Left ventricle myocardium (tissue), 1 donor: ENCODE results near the gene PPARD.

- PRO-cap = no peak
These were observed 99.1 kb downstream of the TCP11 start for GRCh38 chr6:35042015-35042454.

DNA sequence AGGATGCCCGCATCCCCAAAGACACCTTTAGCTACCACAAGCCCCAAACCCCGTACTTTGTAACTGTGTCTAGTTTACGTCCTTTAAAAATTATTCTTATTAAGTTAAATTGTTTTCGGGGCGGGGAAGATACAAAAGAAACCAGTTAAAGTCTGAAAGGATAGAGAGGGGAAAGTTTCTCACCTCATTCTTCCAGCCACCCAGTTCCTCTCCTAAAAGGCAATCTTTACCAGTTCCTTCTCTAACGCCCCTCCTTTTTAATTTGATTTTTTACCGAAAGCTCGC, 1.1 kb upstream of the ZNF76 start:
- PRO-cap = no peak

DNA sequence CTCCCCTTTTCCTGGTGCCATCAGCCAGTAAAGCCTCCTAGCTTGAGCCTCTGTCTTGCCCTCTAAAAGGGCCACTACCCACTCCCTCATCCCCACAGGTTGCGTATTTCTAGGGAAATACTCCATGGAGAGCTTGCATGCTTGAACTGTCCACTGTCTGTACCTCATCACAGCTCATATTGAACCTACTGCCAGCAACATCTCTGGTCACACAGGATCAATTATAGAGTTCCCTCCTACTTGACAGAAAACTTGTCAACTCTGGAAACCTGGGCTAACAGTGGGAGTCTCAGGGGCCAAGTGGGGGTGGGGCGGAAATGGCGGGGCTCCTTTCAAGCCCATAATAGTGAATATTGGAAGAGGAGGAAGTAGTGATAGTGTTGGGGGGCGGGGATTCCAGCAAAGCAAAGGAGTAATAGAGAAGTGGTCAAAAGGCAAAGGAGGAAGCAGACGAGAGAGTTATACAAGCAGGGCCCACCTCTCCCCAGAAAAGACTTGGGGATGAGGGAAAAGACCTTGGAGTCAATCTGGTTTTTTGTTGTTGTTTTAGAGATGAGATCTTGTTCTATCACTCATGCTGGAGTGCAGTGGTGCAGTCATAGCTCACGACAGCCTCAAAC, 2.0 kb downstream of the DEF6 start:
- PRO-cap = no peak

DNA sequence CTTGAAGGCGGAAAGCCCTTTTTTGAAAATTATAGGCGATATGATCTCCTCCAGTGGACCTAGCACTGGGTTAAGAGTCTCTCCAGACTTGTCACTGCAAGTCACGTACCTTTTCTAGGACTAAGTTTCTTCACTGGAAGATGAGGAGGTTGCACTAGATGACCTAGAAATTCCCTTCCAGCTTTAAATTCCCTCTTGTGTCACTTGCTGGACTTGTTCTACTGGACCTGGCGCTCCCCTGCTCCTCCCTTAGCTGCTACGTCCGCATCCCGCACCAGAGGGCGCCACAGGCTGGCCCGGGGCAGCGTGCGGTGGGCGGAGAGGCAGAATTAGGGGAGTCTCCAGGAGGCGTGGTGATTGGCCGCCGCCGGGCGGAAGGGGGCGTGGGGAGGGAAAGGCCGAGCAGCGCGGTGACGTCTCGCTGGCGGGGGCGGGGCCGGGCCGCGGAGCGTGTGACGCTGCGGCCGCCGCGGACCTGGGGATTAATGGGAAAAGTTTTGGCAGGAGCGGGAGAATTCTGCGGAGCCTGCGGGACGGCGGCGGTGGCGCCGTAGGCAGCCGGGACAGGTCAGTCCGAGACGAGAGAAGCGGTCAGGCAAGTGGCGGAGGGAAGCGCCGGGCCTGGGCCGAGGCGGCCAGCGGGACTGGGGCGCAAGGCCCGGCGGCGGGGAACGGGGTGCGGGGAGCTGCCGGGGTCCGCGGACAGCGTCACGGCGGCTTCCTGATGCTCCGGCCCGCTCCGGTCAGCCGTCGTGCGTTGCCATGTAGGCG, at the start of gene PPARD:
Gene PPARD (plus strand): TSS at position 444 of the 771 bp plus-strand sequence.
- PRO-cap = unidirectional peak, plus-strand start at position 512 of the sequence

DNA sequence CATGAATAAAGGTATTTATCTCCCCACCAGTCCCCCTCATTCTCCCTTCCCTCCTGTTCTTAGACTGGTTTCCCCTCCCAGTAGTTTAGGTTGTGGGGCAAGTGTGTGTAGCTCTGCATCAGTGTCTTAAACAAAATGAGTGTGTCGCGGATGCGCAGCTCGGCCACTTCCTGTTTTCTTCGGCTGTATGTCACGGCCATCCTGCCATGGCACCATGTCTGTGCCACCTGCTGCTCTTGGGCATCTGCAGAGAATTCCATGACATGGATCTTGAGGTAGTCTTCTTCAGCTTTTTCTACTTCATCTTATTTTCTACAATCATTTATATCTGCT, 51.7 kb downstream of the PPARD start:
- PRO-cap = no peak

DNA sequence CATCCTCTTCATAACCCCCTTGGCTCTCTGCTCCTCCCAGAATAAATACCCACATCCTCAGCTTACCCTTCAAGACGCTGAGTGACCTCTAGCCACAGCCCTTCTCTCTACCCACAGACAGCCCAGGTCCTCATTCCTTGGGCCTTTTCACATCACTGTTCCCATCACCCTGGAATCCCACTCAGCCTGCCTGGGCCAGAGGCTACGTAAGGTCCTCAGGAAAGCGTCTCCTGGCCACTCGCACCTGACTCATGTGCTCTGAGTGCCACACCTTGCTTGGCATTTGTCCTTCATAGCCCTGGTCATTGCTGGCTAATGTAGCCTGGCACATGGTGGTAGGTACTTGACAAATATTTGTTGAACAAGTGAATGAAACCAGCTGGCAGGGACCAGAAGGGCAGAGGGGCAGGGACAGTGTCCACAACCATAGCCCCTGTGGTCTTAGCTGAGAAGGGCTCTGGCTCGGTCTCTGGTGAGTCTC, 50.7 kb upstream of the FANCE start:
- PRO-cap = no peak

DNA sequence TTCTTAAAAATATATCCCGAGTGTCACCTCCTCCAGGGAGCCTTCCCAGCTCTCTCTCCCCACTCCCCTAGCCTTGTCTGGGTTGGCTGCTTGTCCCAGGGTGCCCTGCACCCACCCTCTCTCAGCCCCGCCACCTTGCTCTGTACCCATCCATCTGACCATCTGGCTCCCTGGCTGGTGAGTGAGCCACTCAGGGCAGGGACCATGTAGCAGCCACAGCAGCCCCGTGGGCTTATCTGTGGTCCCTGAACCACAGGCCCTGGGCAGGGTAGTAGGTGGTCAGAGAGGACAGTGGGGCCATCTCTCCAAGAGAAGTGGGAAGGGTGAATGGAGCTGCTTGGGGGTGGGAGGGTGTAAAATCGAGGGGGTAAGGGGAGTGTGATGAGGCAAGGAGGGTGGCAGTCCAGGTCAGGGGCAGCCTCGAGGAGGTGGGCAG, 12.8 kb downstream of the TEAD3 start:
- PRO-cap = no peak

GRCh38 chr6:35485978-35487007, 10.6 kb downstream of the TEAD3 start:
- PRO-cap = unidirectional peak, minus-strand start at chr6:35486541

DNA sequence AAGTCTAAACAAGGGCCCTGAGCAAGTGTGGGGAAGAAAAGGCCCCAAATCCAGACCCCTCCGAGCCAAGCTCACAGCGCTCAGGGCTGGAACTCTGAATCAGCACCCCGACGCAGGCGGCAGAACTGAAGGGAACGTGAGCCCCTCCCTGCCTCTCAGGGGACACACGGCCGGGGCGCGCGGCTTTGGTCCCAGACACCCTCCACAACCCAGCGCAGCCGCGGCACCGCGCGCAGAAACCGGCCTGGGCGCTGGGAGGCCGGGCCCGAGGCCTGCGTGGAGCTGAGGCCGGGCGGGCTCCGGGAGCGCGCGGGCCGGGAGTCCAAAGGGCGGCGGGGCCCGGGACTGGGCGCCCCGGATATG, 726 bp downstream of the TEAD3 start:
- PRO-cap = no peak

GRCh38 chr6:35505993-35506393, 6.7 kb downstream of the TULP1 start:
- PRO-cap = no peak

GRCh38 chr6:35512158-35512494, 570 bp downstream of the TULP1 start:
- PRO-cap = no peak

DNA sequence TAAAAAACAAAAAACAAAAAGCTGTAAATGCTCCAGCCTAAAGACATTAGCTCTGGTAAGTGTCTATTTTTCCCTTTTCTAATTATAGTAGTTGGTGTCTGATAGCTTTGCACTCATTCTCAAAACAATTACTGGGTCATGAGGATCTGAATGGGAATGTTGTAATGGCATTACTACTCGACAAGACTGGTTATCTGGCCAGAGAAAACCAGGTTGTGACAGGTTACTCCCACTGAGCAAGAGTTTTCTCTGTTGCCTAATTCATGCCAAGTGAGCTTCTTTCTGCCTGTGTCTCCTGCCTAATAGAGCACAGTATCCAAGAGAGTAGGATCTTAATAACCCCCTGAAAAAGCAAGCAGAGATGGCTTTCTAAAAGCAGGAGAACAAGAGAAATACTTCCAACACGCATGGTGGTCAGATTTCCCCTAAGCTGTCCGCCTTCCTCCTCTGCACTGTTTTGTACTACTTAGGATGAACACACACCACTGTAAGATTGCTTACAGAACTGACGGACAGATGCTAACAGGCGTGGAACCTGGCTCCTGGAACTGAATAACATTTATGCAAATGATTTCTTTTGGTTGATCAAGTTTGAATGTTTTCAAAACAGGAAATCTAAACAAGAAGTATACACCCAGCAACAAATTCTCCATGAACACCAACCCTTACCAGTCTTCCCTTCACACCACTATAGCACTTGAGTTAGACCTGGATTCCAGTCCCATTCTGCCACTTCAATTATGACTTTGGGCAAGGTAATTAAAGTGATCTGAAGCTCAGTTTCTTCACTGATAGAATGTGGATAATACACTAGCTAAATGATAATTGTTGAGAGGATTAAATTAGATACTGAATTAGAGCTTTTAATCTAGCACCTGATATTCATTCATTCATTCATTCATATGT, 86.2 kb downstream of the FKBP5 start:
- PRO-cap = bidirectional peak, plus-strand start at position 480 of the sequence, minus-strand start at position 454 of the sequence

GRCh38 chr6:35640044-35640984, 48.4 kb downstream of the FKBP5 start:
- PRO-cap = no peak

- PRO-cap = bidirectional peak, plus-strand start at chr6:35691590, minus-strand start at chr6:35691464
These were observed 2.4 kb upstream of the FKBP5 start for GRCh38 chr6:35690997-35691686.

DNA sequence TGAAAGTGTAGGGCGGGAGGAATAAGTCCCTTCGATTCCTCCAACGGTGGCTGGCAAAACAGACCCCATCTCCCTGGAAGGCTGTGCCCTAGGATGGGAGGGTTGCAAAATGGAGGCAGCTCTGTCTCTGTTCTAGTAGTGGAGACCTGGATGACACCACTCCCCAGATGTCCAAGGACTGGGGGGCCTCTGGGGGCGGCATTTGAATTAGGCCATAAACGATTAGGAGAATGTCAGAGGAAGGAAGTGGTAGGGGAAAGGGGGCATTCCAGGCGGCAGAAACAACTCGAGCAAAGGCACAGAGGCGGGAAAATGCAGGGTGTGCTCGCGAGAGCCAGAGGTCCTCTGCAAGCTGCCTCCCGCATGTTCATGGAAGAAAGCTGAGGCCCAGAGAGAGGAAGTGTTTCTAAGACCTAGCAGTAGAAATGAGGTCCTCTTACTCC, 18.9 kb upstream of the ARMC12 start:
- PRO-cap = no peak

DNA sequence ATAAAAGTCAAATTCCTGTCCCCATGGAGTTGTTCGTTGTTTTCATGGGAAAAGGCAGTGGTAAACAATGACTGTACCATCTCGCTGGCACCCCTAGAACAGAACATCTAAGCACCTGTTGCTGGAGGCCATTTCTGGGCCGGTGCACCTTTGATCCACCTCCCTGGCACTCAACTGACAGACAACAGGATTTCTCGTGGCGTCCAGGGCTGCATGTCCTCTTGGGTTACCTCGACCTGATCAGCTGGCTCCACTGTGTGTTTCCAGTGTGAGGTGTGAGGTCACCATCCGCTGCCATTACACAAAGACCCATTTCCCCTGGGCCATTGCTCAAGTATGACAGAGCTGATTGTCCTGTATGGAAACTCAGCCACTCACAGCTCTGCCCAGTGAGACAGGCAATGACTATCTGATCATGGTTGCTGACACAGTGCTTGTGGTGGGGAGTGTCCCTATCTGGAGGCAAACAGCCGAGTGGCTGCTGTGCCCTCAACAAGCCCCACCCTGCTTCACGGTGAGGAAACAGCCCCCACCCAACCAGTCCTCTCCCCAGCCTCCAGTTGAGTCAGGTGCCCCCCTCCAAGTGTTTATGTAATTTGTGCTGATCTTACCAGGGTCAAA, 11.9 kb upstream of the MAPK13 start:
- PRO-cap = no peak

- PRO-cap = no peak
These were observed 7.4 kb upstream of the MAPK13 start for GRCh38 chr6:36122793-36123348.

DNA sequence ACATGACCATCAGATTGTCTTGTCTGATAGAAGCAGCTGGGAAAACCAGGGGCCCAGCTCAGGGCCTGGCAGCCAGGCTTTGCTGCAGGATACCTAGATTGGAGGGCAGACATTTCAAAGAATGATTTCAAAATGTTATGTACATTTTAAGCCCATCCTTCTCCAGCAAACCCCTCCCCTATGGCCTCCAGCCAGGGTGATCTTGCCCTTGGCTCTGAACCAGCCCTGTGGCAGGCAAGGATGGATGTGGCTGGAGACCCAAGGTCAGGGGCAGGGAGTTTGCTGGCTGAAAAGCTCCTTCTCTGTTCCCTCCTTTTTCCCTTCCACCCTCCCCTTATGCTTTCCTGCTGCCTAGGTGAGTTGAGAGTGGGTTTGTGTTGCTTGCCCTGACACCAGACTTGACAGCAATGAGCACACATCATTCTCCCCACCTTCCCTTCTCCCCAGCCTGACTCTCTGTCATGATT, 1.7 kb downstream of the MAPK13 start:
- PRO-cap = no peak

- PRO-cap = bidirectional peak, plus-strand start at chr6:36197396, minus-strand start at chr6:36197193
These were observed 720 bp downstream of the BRPF3 start for GRCh38 chr6:36197263-36197664.

DNA sequence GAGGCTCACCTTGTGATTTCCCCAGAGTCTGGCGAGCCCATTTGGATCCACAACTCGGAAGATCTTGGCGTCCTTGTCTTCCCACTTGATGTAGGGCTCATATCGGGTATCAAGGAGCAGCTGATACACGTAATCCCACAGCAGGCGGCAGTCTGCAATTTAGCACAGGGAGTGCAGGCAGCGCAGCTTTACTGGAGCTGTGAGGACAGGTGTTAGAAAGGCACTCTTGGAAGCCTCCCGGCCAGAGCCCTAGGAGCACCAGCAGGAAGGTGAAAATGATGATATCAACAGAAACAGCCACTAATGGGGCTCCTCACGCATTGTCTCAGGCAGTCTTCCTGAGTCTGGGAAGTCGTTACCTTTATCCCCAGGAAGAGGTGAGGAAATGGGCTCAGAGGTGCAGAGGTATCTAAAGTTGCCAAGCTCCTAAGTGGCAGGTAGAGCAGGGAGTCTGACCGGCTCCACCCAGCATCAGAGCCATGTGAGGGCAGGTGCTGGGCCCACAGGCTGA, 18.5 kb downstream of the ETV7 start:
- PRO-cap = no peak